Occipital lobe (tissue), 2 donors: Measurements from ENCODE around the gene PTGER4.

DNA sequence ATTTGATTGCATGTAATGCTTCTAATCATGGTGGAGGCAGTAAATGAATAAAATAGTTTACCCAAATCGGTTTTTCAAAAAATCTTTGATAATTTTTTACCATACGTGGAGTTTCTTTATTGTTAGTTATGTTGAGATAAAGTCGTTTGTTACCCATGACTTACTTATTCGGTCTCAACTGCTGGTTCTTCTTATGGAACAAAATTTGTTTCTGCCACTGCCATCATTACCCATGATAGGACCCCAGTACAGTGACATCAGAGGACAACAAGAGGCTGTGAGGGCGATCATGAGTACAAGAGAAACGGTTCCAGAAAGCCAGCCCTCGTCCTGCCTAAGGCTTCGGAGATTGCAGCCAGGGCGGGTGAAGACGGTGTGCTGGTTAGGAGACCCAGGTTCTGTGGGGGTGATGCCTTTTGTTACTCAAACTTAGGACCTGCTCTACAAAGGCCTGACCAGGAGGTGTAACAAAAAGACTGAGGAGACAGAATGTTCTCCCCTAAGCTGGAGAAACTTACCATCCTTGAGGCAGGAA is 10.9 kb downstream of the FYB1 start:
- RAMPAGE, long total RNA, result no peak

GRCh38 chr5:39373677-39374128 is 9.4 kb upstream of the C9 start:
- RAMPAGE, long total RNA, result no peak

- RAMPAGE, long total RNA, result no peak
Observed at GRCh38 chr5:39757472-39757799, 332.7 kb upstream of the DAB2 start.

DNA sequence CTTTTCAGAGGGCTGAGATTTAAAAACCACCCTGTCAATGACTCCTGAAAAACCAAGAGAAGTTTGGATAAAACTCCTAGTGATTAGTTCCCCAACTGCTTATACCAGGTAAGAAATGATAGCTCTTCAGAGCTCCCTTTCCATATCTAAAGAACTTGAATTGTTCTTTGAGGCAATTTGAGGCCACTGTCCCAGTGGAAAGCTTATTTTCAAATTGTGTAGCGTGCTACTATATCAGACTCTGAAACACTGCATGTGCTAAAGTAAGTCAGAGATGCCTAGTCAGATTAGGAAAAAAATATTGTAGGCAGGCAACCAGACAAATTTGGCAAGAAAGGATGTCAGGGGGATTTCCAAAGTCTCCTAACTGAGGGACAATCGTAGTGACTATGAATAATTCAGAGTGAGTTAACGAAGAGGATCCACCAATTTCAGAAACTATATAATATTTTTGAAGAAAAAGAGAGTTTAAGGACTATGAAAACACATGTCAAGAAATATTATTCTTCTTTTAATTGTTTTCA is 273.8 kb upstream of the PTGER4 start:
- RAMPAGE, long total RNA, result no peak

GRCh38 chr5:40442357-40442943 is 237.3 kb upstream of the PTGER4 start:
- RAMPAGE, long total RNA, result no peak

GRCh38 chr5:40652462-40652912 is 27.2 kb upstream of the PTGER4 start:
- RAMPAGE, long total RNA, result no peak

DNA sequence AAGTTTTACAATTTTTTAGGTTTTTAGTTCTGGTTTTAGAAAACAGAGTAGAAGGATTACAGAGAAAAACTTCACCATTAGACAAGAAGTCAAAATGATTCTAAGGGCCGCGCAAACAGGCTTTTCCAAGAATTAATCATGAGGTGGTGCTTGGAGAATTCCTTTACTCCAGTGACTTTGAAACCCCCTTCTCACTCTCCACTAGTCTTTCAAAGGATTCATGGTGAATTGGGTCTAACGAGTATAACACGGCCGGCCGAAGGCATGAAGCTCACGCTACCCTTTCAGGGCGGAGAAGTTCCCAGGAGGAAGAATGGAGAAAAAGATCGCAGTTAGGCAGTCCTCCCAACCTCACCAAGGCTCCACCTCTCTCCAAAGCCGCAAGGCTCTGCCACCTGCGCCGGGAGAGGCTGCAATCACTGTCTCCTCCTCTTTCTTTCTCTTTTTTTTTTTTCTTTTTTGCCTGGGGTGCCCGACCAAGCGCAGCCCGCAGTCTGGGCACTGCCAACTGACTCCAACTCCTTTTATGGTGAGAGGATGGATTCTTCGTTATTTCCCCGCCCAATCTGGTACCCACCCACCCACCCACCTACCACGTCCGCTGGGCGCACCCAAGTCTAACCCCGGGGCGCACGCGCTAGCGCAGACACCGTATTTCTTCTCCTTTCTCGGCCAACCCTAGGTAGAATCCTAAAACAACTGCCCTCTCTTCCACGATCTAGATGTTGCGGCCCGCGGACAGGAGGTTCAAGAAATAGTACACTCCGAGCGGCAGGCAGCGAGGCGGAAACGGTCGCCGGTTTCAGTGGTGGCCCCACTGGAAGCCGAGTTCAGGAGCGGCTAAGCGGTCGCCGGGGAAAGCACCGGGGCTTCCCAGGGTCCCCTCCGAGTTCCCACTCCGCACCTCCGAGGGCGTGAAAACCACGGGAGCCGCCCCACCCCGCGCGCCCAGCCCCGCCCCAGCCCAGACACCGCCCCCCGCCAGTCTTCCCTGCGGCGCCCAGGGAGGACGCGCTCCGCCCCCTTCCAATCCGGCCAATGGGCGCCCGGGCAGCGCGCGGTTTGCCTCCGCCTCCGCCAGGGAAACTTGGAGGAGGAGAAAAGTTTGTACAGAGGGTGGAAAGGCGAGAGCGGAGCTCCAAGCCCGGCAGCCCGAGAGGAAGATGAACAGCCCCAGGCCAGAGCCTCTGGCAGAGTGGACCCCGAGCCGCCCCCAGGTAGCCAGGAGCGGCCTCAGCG is at the start of gene PTGER4:
TSS of gene PTGER4 (plus strand) at position 1,110 of the 1,239 bp plus-strand sequence.
- RAMPAGE, long total RNA, result no peak

DNA sequence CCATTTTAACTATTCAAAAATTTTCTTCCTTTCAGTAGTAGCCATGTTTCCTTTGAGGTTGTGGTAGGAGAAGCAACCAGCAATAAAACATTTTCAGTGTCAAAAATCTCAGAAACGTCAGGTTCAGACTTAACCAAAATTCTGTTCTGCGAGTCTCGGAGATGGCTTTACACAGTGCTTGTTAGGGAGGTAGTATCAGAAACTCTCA is 8.3 kb downstream of the PTGER4 start:
- RAMPAGE, long total RNA, result no peak

DNA sequence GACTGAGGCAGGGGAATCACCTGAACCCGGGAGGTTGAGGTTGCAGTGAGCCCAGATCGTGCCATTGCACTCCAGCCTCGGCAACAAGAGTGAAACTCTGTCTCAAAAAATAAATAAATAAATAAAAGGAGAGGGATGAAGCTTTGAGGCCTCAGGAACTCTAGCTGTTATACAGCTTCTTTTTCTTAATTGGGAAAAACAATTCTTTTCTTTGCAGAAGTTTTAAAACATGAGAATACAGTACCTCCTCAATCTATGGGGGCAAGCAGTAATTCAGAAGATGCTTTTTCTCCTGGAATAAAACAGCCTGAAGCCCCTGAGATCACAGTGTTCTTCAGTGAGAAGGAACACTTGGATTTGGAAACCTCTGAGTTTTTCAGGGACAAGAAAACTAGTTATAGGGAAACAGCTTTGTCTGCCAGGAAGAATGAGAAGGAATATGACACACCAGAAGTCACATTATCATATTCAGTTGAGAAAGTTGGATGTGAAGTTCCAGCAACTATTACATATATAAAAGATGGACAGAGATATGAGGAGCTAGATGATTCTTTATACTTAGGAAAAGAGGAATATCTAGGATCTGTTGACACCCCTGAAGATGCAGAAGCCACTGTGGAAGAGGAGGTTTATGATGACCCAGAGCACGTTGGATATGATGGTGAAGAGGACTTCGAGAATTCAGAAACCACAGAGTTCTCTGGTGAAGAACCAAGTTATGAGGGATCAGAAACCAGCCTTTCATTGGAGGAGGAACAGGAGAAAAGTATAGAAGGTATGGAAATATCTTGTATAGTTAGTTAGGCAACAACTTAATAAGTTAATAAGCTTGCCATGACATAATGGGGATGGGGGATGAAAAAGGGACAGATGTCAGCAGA is 2.0 kb downstream of the CARD6 start:
- RAMPAGE, long total RNA, result no peak

DNA sequence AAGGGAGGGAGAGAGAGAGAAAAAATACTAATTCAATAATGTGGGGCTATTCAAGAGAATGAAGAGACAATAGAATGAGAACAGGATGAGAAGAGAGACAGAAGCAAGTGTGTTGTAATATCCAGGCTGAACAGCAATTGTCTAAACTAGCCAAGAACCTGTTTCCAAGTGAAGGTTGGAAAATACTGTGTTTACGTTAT is 27.4 kb downstream of the C7 start:
- RAMPAGE, long total RNA, result no peak

DNA sequence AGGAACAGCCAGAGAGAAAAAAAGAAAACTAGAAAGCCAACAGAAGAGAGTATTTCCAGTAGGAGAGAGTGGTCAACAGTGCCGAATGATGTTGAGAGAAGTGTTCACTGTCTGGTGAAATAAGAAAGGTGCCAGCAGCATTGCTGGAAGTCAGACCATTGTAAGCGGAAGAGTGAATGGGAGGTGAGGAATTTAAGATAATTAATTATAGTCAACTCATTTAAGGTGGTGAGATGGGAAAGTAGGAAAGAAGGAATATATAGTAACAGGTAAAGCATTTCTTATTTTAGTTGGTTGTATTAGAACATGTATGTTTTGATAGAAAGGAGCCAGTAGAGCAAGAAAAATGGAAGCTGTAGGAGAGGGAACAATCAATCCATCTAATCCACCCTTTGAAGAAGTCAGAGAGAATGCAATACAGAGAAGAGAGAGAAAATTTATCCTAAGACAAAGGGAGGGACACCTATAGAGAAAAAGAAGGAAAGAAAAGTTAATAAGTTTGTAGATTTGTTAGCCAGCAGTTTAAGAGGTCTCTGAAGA is 32.7 kb downstream of the C7 start:
- RAMPAGE, long total RNA, result no peak

GRCh38 chr5:41095696-41096398 is 24.7 kb upstream of the MROH2B start:
- RAMPAGE, long total RNA, result no peak

DNA sequence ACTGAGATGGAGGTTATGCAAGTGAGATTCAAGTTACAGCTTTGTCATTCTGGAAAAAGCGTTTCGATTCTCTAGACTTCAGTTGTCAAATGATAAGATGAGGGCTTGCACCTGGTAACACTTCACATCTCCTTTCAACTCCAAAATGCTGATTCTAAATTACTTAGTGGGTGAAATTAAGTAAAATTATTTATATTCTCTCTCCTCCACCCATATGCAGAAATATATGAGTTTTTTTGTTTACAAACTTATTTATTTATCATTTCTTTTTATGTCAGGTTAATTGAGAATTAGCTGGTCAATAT is 36.3 kb downstream of the C6 start:
- RAMPAGE, long total RNA, result no peak

DNA sequence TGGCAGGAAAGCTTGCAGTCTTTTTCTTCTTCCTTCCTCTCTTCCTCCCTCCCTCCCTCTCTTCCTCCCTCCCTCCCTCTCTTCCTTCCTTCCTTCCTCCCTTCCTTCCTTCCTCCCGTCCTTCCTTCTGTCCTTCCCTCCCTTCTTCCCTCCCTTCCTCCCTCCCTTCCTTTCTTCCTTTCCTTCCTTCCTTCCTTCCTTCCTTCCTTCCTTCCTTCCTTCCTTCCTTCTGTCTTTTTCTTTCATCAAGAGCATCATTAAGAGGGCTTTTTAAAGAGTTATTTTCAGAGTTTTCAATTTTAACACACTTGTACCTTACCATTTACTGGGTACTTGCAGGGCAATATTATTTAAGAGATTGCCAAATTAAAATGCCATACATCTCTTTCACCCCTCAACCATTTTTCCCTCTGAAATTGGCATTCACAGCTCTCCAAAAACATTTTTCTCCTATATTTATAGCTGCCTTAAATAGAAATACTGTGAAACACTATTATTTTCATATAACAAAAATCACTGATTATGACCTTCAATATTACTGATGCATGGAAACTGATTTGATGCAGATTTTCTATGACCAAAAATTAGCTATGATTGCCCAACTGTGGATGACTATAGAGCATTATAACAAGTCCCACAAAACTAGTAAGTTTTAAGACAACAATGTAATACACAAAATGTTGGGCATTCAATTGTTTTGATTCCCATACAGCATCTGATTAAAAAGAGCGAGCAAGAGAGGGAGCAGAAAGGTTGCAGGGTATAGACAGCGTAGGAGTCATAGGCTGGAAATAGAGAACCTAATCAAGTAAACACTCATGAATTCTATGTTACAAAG is 99.4 kb upstream of the C6 start:
- RAMPAGE, long total RNA, result no peak

DNA sequence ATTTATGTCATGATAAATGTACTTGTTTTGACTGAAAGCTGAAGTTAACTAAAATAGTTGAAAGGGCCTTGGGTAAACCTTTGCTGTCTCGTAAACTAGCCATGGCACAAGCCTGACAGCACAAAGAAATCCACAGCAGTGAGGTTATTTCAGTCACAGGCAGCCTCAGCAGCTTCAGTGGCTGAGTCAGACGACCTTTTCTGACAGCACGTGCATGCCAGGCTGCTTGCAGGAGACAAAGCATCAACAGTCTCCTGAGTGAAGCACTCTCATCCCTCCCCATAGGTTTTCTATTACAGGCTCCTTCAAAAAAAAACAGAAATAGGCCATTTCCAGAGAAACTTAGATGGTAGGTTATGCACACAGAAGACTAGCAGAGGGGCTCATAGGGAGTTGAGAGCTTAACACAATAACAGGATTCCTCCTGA is 34.6 kb downstream of the OXCT1 start:
- RAMPAGE, long total RNA, result no peak

DNA sequence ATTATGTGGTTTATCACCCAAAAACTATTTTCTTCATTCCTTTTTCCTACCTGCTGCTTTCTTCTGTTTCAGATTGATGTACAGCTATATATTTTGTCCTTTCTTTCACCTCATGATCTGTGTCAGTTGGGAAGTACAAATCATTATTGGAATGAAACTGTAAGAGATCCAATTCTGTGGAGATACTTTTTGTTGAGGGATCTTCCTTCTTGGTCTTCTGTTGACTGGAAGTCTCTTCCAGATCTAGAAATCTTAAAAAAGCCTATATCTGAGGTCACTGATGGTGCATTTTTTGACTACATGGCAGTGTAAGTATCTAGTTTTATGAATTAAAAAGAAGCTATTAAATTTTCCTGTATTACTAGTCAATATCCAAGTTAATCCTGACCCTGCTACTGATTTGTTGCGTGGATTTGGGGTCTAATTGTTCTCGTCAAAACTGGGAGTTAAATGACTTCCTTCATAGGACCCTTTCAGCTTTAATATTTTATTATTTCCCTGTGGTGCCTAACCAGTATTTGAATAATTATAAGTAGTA is 1.9 kb downstream of the FBXO4 start:
- RAMPAGE, long total RNA, result no peak

GRCh38 chr5:41929532-41930081 is 4.5 kb downstream of the FBXO4 start:
- RAMPAGE, long total RNA, result no peak

GRCh38 chr5:42179654-42179932 is 243.6 kb upstream of the GHR start:
- RAMPAGE, long total RNA, result no peak

DNA sequence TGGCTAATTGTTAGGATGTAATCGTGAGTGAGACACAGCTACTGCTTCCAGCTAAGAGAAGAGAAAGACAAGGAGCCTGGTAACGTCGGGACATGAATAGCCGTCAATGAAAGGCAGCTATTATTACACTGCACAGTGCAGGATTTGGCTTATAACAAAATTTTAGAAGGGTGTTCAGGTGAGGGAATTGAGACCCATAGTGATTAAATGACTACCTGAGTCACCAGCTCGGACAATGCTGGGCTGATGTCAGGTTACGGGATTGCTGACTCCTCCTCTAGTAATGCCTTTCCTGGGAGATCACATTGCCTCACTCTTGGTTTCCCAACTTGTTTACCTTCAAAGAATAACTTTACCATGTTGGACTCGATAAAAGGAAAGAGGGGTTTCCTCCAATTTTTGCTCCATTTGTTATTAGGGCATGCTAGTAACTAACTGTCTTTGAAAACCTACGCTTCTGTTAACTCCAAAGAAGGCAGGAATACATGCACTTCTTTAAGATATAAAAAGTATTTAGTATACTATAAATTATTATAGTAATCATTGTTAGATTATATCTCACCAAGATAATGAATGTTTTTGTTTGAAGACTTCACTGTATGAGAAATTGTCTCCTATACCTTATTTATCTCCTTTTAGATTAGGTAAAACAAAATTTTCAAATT is 132.6 kb downstream of the GHR start:
- RAMPAGE, long total RNA, result no peak

DNA sequence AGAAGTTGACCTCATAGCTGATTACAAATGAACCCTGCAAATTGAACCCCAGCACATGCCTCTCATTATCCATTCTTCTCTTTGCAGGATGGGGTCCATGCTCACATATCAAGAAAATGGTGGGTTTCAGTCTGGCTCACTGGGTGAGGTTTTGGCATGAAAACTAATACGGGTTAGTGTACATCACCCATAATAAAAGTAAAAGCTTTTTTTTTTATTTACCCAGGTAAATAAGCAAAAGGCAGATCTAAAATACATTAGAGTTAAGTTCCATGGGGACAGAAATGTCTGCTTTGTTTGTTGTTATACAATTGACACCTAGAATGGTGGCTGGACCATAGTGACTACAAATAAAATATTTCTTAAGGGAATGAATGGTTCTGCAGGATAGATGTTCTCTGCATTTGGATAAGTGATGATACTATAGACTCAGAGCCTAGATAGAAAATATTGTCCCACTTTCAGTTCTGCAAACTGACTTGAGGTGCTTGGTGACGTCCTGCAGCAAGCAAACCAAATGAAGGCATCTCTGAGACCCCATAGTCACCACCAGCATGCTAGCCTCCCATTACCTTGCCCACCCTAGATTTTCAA is 110.3 kb upstream of the CCDC152 start:
- RAMPAGE, long total RNA, result no peak